Kidney (tissue), 2 donors: ENCODE data around the gene GPR183.

- PRO-cap, result no peak
- RRBS, result no CpG with 5 or more reads among the region's 5 CpGs
These were observed 100.8 kb downstream of the STK24 start for GRCh38 chr13:98476157-98476426.

GRCh38 chr13:98476490-98477081 lies 100.3 kb downstream of the STK24 start:
- PRO-cap, result no peak
- RRBS, result 5% methylated on average over 4 of the region's 15 CpGs

DNA sequence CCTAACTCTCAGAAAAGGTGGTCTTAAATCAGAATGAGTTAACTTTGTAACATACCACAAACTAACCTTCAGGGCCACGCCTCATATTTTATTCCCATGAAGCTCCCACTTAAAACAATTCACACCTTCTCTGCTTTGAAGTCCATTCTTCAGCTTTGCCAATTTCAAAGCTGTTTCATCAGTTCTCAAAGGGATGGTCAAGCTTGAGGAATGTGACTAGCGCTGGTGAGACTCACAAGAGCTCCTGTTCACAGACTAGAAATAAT lies 68.3 kb downstream of the STK24 start:
- PRO-cap, result no peak
- RRBS, result no CpG with 5 or more reads among the region's 2 CpGs

GRCh38 chr13:98569030-98570188 lies 7.5 kb downstream of the STK24 start:
- PRO-cap, result no peak
- RRBS, result no CpG with 5 or more reads among the region's 20 CpGs

GRCh38 chr13:98570447-98570756 lies 6.5 kb downstream of the STK24 start:
- PRO-cap, result no peak
- RRBS, result no CpG with 5 or more reads among the region's 4 CpGs

GRCh38 chr13:98577179-98578349 lies 657 bp upstream of the STK24 start:
- PRO-cap, result bidirectional peak, plus-strand start at chr13:98577228, minus-strand start at chr13:98577107
- RRBS, result 1% methylated on average over 38 of the region's 80 CpGs

DNA sequence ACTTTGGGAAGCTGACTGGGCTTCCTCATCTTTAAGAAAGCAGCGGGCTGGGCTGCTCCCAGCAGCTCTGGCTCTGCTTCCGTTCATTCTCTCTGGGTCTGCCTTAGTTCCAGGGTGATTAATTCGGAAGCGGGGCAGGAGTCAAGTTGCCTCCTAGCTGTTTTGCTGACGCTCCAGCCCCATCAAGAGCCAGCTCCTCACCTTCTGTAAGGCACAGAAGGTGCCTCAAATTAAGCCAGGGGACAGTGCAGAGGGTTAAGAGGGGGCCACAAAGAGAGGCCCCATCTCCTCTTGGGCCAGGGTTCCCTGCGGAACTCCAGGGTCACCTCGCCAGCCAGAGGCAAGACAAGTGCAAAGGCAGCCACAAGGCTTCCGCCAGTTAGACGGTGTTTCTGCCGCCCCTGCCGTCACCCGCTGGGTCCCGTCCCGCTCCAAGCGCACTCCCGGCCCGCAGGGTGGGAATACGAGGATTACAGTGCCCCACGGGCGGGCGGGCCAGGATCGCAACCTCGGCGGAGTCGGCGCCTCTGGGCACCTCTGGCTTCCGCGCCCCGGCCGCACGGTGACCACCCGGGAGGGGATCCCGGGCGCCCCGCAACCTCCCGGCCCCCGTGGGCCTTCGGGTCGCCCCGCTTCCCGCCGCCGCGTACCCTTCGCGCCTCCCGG lies 483 bp downstream of the SLC15A1 start:
- PRO-cap, result no peak
- RRBS, result 3% methylated on average over 20 of the region's 47 CpGs

- PRO-cap, result no peak
- RRBS, result no CpG with 5 or more reads among the region's 7 CpGs
These were observed 69.6 kb upstream of the SLC15A1 start for GRCh38 chr13:98821910-98822636.

DNA sequence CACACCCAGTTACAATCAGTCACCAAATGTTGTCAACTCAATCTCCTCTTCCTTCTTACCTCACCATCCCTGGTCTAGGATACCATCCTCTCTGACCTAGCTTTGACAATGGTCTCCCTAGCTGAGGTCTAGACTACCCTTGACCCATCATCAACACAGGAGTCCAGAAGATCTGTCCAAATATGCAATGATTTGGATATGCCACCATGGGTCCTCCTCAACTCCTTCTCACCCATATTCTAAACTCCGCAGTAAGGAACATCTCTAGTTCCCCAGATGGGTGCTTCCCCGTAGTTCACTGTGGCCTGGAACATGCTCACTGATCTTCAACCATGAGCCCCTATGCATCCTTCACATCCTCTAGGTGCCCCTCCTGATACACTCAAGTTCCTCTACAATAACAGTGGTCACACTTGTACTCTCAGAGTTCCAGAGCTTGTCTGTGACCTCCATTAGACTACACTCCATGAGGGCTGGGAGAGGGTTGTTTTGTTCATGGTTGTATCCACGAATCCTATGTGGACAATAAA lies 77.9 kb upstream of the SLC15A1 start:
- PRO-cap, result no peak
- RRBS, result no CpG with 5 or more reads among the region's 3 CpGs

DNA sequence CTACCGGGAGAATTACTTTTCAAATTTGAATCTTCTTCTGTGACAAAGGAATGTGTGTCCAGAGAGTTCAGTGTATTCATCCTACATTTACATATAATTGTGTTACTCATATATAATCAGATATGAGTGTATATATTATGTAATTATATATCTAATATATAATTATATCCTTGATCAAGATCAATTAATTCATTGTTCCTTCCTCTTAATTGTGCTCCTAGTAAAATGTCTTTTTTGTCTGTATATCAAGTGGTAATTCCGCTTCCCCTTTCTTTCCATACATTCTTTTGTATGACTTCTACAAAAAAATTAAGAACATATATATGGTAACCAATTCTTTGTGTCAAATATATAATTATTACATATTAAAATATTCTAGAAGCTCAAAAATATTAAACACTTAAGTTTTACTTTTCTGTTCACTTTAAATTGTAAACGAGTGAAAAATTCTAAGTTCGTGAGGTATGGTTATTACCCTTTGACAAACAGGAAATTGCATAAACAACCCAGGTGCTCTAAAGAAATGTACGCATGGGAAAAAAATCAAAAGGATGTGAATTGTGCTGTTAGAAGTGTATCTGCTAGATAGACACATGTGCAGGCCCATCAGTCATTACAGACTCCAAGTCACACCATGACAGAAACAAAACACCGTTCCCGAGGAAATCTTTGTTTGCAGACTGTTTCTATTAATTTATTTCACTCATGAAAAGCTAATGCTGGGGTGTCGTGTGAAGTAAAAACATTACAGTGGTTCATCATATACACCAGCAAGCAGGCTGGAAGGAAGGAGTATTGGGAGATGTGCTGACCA lies 16.9 kb upstream of the DOCK9 start:
- PRO-cap, result no peak
- RRBS, result 100% methylated on average over 1 of the region's 8 CpGs

DNA sequence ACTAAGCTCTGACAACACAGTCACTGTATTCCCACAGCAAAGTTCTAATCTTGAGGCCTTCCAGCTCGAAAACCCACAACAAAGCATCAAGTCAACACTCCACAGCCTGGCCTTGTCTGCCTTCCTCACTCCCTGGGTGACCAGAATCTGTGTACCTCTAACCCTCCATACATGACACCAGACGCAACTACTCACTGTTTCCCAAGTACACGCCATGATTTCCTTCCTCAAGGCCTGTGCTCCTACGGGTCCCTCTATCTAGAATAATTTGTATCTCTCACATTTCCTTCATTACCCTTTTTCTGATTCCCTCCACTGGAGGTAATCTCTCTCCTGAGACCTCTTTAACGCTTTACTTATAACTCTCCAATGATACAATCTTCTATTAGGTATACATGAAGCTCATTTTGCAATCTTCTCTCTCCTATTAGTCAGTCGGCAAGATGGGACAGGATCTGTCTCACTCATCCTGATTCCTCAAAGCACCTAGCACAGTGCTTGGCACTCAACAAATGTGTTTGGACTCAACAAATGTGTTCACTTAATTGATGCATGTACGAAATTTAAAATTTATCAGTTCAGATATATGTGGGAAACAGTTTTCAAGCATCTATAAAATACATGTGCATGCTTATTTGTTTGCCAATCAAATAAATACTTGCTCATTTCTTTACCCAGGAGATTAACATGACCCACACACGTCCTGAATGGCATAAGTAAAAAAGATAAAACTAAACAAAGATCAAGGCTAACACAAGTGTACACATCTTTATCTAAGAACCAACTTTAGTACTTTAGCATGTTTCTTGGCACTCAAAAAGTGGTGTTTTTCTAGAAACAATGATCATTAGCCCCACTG lies 87.7 kb upstream of the DOCK9 start:
- PRO-cap, result no peak
- RRBS, result no CpG with 5 or more reads among the region's 8 CpGs

GRCh38 chr13:99073172-99073824 lies 95.4 kb upstream of the DOCK9 start:
- PRO-cap, result no peak
- RRBS, result no CpG with 5 or more reads among the region's 6 CpGs

DNA sequence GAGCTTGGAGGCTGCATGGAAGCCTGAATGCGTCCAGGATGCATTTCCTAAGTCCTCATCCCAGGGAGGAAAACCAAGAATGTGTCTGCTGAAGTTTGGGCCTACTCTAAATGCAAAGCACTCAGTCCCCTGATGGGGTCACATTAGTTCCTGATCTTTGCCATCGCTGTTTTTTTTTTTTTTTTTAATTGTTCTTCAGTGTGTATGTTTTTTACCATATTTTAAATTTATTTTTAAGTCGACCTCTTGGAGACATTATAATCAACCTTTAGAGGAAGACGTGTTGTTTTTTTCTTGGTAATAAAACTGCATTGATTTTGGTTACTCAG lies 6.6 kb upstream of the GPR18 start:
- PRO-cap, result no peak
- RRBS, result no CpG with 5 or more reads among the region's 4 CpGs

DNA sequence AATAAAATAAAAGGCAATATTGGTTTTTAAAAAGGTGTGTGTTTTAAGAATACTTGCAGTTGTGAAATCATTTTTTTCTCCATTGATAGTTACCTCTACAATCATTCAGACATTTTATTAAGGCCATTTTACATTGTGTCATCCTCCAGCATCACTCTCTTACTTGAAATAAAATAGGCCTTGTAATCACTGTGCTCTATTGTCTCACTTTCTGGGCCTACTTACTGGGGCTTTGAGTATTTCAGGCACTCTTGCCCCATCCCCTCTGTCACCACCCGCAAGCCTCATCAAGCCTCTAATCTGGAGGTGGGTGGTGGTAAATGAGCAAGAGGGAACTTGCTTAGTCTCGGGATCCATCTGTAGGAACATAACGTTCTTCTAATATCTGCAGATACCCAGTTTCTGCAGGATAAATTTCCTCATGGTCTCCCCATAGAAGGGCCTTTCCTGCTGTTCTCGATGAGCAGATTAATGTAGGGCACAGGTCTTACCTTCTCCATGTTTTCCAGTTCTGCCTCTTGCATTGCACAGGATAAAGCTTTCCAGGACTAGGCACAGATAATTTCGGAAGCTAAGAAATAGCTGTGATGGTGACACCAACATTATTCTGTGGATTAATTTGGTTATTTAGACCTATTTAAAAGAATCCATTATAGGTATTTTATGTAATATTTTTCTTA lies 19.5 kb upstream of the GPR18 start:
- PRO-cap, result no peak
- RRBS, result no CpG with 5 or more reads among the region's 5 CpGs

DNA sequence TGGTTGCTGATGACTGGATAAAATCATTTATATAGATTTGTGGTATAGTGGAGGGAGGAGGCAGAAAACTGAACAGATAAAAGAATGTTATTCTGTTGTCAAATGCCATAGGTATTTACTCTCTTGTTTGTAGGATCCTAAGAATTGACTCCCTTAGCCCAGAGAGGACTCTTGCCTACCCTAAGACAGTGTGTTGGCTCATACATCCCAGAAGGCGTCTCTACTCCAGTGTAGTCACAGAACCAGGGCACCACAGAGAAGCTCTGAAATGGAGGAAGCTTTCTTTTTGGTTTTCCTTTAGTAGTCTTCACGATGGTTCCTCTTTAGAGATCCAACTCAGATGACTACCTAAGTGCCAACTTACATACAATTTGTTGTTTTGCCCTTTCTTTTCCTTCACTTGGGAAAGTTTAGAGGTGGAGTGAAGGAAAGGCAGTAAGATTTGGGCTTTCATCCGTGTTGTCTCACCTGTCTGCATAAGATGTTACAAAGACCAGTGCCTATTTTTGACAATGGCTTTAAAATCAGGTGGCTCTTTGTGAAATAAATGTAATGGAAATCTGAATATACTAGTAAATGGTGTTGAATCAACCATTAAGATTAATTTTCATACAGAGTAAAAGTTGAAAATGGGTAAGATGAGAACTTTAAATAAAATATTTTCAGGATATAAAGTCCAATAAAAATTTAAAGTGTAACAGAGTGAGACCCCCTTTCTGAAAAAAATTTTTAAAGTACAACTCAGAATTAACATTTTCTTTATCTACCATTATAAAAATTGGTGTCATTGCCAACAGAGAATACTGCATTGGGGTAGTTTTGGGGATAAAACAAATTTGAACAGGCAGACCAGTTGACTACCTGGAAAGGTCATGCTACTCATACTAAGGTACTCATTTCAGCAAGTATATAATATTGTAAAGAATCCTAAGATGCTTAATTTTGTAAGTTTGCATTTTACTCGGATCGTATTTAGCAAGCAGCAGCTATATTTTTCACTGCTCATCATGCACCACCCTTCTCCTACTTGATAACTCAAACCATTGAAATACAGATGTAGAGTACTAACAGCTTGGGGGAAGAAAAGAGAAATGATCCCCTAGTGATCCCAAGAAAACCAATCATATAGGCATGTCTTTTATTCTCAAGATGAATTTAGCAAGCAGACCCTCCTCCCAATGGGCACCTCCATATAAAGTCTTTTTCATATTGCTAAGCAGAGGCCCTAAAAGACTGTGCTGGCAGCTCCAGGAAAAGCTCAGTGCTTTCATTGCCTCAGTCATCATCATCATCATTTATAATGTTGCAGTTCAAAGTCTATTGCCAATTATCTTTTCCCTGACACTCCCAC lies 13.6 kb downstream of the GPR183 start:
- PRO-cap, result no peak
- RRBS, result no CpG with 5 or more reads among the region's 5 CpGs

DNA sequence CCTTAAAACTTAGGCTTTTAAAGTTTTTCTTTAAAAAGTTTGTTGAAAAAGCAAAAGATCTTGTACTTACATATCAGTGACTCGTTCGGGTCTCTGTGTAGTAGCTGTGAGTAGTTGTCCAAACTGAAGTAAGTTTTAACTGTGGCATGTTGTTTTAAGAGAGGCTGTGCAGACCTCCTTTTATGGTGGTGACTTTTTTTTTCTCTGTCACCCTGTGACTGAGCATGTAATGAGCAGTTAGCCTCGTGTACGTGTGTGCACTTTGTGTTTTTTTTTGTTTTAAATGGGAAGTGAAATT lies at the start of gene GPR183:
TSS of gene GPR183 (minus strand) at position 130 of the 298 bp plus-strand sequence.
- PRO-cap, result unidirectional peak, minus-strand start at position 130 of the sequence
- RRBS, result no CpG with 5 or more reads among the region's 4 CpGs

DNA sequence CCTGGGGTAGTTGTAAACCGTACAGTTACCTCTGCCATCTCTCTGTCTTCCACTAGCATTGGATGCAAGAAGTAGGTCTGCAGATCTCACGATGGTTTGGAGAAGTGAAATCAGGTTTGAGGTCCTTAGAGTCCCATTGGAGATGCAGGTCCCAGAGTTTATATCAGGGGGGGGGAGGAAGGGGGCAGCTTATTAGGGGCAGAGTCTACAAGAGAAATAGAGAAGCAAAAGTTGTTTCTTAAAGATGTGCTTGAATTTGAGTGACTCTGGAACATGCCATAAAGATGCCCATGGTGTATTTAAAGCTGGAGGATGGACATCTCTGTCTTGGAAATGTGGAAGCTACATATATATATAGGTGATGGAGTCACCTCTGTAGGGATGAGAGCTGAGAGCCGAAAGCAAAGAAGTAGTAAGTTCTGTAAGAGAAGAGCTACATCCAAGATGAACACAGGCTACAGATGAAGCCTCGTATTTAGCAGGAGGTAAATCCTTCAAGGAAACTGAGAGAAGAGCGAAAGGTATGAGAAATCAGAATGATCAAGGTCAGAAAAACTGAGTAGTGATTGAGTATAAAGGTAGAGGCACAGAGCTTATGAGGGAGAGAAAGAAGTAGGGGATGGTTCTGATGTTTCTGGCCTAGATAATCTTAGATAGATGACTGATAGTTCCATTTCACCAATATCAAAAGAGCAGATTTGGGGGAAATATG lies 34.2 kb upstream of the GPR183 start:
- PRO-cap, result no peak
- RRBS, result no CpG with 5 or more reads among the region's 5 CpGs

DNA sequence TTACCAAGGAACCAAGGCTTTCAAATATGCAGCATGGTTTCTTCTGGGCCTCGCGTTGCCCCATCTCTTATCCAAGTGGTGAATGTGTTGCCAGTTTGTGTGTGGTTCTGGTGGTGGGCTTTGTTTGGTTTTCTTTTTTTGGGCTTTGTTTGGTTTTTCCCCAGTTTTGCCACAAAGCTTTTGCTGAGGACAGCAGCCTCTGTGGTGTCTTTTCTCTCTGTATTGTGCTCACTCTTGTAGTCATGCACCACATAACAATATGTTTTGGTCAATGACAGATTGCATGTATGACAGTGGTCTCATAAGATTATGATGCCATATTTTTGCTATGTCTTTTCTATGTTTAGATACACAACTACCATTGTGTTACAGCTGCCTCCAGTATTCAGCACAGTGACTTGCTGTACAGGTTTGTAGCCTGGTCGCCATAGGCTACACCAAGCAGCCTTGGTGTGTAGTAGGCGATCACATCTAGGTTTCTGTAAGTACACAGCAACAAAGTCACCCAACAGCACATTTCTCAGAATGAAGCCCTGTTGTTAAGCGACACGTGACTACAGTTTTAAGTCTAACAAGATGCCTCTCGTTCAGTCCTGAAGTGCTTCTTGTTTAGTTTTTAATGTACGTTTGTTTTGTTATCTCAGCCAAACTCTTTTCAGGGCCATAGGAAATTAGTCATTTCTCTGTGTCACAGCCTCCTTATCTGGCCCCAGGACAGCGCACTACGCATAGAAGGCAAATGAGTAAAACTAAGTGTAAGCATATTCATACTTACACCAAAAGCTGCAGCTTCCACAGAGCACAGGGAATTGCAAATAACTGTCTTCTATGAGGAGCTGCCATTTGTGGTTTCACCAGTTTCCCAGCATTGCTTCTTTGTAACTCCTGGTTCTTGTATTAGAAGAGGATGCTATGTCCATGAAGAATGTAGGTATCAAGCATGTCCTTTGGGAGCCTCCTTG lies 49.9 kb upstream of the GPR183 start:
- PRO-cap, result no peak
- RRBS, result no CpG with 5 or more reads among the region's 10 CpGs

DNA sequence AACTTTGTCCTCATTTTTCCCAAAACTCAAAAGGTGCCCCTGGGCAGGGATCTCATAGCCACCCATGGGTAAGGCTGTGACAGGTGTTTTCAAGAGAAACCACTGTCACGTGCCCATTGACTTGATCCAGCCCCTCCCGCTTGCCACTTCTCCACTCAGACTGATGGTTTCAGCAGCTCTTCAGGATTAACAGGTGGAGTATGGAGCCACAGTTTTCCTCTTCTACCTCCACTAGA lies 63.3 kb upstream of the GPR183 start:
- PRO-cap, result no peak
- RRBS, result no CpG with 5 or more reads among the region's 2 CpGs

GRCh38 chr13:99413564-99413973 lies 87.7 kb upstream of the TM9SF2 start:
- PRO-cap, result no peak
- RRBS, result no CpG with 5 or more reads among the region's 6 CpGs